ENCODE measurements around the gene EQTN.

DNA sequence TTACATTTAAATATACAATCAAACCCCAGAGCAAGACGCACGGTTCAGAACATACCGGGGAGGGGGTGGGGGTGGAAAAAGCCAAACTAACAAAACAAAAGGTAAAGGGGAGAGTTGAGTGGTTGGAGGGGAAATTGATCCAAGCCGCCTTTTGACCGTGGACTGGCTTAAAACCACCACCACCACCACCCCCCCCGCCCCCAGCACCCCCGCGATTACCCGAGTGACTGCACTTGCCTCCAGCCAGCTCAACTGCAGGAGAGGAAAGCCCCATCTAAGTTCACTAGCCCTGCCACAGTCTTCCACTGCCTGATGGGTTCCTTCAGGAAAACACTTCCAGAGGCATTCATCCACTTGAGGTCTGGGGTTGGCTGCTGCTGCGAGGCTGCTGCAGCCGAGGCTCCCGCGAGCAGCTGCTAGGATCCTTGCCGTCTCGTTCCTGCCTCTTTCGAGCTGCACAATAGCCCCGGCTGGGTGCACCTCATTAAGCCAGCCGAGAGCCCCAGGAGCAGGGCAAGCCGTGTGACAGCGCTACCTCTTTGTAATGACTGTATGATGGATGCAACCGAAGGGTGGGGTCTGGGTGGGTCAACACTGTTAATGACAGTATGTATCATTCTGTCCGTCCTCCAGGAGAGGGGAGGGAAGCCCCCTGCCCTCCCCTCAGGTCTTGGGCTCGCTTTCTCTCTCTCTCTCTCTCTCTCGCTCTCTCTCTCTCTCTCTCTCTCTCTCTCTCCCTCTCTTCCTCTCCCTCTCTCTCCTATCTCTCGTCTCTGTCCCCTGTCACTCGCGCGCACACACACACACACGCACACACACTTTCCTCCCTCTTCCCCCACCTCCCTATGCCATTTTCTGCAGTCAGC, 24.2 kb upstream of the ELAVL2 start:
- RRBS: no CpG with 5 or more reads among the region's 29 CpGs

- RRBS: 19% methylated on average over 9 of the region's 46 CpGs
Measured at GRCh38 chr9:23850914-23851462, 24.9 kb upstream of the ELAVL2 start.

DNA sequence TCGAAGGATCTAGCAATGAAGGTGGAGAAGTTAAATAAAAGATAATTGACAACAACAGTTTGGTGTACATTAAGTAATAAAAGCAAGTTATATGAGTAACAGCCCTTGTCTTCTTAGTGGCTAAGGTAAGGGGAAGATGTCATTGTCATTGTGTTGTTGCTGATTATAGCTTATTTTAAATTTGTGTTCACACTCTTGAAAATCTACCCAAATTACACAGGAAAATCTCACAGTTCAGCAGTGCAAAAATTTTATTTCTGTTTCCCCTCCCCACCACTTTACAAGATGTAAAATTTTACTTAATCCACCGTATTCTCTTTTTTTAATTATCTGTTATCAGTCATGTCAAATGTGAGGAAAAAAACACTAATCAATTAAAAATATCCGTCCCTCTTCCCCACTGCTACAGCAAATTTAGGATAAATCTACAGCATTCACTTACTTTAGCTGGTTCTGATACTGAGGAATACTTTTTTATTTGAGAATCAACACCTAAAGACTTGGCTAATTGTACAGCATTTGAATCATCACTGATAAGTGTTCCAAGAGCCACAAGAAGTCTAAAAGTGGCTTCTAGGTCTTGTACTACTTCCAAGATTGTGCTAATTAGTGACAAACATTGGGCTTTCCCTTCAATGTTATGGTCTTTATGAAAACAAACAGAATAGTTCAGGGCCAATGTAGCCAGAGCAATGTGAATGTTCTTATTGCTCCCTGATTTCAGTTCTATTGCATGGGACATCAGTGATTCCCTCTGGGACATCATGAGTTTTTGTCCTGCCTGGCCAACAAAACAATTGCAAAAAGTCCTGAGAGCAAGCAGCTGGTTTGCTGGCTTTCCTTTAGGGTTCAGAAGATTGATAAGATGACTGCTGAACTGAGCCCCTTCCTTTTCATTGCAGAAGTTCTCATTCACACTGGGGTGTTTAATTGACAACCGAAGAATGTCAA, 12.8 kb upstream of the CAAP1 start:
- RRBS: no CpG with 5 or more reads among the region's 4 CpGs

DNA sequence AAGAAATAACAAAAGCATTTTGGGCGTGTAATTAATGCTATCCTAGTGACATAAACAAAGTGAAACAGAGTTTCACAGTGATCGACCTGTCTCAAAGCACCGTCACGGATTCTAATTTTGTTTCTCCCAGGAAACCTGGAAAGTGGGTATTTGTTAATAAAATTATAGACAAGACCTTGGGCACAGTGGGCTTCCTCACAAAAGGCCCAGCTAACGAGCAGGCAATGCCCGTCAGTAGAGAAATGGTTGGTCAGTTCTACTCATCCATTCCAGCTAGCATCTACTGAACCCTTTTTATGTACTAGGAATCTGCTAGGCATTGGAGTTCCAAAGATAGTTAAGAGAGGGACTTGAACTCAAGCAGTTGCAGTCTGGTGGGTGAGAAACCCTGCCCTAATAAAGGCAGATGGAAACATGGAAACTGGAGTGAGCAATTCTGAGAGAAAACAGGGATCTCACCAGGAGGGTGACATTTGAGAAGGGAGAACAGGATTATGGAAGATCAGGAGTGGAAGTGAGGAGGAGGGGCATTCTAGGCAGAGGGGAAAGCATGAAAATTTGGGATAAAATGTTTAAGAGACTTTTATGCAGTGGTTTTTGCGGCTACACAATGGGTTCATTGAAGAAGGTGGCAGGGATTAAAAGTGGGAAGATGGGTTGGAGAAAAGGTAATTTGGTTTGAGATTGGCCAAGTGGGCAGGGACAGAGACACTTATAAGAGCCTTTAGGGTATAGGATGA, 13.0 kb downstream of the TEK start:
- RRBS: no CpG with 5 or more reads among the region's 7 CpGs

GRCh38 chr9:27183879-27184408, 74.9 kb downstream of the TEK start:
- RRBS: no CpG with 5 or more reads among the region's 7 CpGs

GRCh38 chr9:27280736-27281573, 16.0 kb downstream of the EQTN start:
- RRBS: no CpG with 5 or more reads among the region's 12 CpGs

- RRBS: no CpG with 5 or more reads among the region's 7 CpGs
Measured at GRCh38 chr9:27297026-27297460, at the start of gene EQTN. Gene EQTN (minus strand): TSS chr9:27297150.

GRCh38 chr9:27371628-27371814, 74.6 kb upstream of the EQTN start:
- RRBS: no CpG with 5 or more reads among the region's 2 CpGs

DNA sequence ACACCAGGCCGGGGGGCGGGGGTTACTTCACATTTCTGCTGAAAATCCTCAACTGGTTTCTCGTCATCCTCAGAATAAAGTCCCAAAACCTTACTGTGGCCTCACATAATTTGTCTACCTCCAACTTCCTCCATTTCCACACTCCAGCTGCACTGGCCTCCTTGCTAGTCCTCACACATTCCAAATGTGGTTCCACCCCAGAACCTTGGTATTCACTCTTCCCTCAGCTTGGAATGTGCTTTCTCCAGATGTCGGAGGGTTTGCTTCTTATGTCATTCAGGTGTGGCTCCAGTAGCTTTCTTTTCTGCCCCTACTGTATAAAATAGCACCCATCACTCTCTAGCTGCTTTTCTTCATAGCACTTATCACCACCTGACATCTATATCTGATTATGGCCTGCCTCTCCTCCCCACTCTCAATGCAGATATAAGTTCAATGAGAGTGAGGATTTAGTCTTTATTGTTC, 102.5 kb upstream of the IFNK start:
- RRBS: no CpG with 5 or more reads among the region's 4 CpGs

- RRBS: no CpG with 5 or more reads among the region's 1 CpG
Measured at GRCh38 chr9:27577110-27577474, 3.8 kb upstream of the C9orf72 start.

DNA sequence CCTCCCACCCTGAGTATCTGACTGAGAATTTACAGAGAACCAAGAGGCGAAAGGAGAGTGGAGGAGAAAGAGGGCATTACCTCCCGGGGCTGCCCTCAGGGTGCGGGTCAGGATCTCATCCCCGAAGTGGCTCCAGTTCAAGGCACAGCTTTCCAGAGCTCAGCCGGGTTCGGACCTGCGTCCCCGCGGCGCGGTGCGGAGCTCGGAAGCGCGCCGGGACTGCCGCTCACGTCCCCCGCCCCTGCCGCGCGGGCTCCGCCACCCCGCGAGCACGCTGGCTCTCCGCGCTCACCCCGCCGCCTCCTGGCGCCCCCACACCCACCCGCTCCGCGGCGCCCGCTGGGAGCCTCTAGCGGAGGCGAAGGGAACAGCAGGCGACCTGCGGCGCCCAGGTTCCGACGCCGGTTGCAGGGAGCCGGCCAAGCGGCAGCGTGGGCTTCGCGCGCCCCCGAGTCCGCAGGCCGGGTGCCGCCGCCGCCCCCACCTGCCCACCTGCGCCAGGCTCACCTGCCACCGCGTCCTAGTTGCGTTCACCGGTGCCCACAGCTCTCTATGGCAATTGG, 1.3 kb downstream of the LINGO2 start:
- RRBS: 7% methylated on average over 30 of the region's 61 CpGs

DNA sequence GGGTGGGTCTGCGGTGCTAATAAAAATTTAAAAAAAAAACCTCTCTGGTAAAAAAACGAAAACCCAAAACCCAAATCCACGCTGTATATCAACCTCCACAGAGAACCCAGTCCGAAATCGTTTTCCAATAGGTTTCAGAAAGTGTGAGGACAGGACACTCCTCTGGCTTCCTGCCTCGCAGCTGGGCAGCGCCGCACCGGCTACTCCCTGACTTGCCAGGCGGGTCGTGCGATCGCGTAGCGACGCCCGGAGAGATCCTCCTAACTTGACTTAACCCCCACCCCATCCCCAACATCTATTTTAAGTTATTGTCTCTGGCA, 868 bp downstream of the LINGO2 start:
- RRBS: 3% methylated on average over 9 of the region's 17 CpGs

DNA sequence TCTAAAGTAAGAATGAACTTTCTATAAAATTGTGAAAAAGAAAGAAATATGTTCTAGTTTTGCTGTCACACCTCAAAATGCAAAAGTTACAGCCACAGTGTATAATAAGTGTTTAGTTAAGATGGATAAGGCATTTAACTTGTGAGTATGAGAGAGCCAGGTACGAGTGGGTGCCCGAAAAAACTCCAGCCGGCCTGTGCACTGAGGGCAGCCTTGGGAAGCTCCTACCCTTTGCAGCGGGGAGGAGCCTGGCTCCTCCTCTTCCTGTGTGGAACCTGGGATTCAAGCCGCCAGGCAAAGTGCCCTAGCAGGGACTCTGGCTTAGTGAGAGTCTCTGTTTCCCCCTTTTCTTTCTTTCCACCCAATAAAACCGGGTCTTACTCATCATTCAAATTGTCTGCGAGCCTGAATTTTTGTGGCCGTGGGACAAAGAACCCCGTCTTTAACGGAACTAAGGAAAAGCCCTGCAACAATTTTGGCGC, 536.0 kb upstream of the ACO1 start:
- RRBS: no CpG with 5 or more reads among the region's 11 CpGs

GRCh38 chr9:32551229-32552071, 677 bp upstream of the SMIM27 start:
- RRBS: 1% methylated on average over 2 of the region's 42 CpGs

DNA sequence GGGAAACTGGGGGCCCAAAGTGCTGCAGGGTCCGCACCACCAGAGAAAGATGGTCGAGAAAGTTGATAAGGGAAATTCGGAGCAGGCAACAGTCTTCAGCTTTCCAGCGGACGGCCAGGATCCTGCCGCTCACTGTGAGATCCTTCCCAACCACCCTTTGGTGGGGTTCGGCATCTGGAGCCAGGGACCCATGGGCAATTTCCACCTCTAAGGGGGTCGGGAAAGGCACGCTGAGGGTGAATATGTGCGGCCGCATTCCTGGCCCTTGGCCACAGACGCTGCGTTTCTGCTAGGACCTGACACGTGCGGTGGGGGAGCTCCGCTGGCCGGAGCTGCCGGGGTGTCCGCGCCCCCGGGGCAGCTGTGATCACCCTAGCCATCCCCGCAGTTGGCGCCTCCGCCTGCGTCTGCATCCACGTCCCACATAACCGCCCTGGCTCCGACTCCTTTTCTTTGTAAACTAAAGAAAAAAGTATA, 5.3 kb upstream of the DNAJA1 start:
- RRBS: no CpG with 5 or more reads among the region's 28 CpGs

DNA sequence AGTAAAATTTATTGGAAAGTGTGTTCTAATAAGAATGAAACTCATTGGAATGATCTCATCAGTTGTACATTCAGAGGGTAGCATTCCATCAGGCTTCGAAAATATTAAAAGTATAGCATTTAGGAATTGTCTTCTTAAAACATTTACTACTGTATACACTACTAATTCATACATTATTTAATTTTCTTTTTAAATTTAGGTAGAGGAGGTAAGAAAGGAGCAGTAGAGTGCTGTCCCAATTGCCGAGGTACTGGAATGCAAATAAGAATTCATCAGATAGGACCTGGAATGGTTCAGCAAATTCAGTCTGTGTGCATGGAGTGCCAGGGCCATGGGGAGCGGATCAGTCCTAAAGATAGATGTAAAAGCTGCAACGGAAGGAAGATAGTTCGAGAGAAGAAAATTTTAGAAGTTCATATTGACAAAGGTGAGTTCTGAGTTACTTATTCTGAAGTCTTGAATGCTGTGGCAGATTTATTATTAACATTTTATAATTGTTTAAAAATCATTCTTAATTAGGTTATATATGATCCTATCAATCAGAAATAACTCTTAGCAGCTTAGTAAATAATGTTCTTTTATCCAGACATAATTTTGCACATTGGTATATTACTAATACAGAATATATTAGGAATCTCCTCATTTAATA, 5.3 kb downstream of the DNAJA1 start:
- RRBS: no CpG with 5 or more reads among the region's 5 CpGs

- RRBS: no CpG with 5 or more reads among the region's 9 CpGs
Measured at GRCh38 chr9:33187306-33188113, 20.4 kb upstream of the B4GALT1 start.

- RRBS: no CpG with 5 or more reads among the region's 1 CpG
Measured at GRCh38 chr9:33235035-33235225, 5.0 kb upstream of the SPINK4 start.

- RRBS: no CpG with 5 or more reads among the region's 7 CpGs
Measured at GRCh38 chr9:33244203-33244620, 4.2 kb downstream of the SPINK4 start.

GRCh38 chr9:33260943-33261644, 3.4 kb downstream of the BAG1 start:
- RRBS: no CpG with 5 or more reads among the region's 5 CpGs

Data from PFSK-1 (cell line).